Kidney (tissue), 2 donors: ENCODE results near the genes UBD, TRIM15 and PPP1R10.

DNA sequence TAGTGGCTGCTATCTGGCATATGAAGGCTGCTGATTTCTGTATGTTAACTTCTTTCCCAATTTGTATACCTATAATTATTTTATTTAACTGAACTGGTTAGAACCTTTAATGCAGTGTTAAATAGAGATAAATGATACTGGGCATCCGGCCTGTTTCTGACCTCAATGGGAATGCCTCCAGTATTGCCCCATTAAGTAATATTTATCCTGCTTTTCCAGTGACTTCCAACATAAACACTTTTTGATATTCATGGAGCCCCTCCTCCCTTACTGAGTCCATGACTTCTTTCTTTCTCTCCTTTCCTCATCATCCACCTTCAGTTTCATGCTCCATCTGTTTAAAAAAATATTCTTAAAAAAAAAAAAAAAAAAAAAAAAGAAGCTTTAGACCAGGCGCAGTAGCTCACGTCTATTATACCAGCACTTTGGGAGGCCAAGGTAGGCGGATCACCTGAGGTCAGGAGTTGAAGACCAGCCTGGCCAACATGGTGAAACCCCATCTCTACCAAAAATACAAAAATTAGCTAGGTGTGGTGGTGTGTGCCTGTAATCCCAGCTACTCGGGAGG lies 8.8 kb downstream of the TRIM27 start:
- PRO-cap = no peak
- RRBS = no CpG with 5 or more reads among the region's 5 CpGs

DNA sequence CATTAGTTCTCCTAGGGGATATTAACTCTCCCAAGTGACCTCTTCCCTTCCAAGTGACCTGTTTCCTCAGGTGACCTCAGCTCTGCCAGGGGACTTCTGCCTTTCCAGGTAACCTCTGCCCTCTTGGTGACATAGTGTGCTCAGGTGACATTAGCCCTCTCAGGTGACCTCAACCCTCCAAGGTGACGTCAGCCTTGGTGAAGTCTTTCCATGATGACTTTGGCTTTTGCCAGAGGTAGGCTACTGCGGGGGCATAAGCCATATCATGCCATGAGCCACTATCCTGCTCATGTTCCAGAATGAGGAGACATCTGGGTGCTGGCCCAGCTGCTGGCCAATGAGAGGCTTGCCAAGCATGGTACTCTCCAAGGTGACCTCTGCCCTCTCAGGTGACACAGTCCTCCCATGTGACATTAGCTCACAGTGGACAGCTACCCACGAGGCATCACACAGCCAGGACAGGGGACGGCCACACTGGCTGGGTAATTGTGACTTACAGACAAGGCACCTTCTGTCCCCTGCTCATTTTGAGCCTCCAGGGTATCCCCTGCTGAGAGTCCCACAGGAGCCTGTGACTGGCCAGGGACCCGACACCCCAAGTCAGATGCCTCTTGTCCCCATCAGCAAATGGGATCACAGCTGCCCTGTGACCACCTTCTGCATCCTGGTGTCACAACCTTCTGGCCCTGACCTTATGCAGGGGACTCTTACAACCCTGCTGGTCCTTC lies 21.7 kb upstream of the OR2I1P start:
- PRO-cap = no peak
- RRBS = no CpG with 5 or more reads among the region's 5 CpGs

DNA sequence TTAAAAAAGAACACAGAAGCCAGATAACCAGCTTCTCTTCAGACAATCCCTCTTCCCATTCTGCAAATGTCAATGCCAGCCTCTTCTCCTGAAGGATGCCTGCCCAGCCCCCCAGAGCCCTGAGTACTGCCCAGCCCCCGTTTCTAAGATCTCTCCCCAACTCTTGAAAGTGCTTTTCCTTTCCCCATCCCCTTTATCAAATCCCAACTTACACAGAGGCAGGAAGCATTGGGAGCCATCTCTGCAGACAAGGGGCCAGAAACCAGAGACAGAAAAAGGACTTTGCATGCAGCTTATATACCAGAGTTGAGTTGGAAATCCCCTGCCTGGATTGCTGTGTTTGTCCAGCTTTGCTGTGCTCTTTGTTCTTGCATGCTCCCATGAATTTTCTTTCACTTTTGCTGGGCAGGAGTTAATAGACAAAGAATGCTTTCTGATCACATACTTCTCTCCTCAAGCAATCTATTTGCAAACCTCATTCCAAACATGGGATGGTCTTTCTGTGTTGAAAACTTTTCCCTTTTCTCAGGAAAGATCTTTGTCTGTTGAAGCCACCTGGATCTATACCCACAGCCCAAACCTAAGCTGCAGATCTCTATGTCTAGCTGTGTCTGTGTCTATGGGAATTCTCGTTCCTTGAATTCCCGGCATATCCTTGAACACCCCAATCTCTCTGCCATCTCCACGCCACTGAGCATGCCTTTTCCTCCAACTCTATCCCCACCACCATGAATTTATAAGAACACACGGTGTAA lies at the start of gene UBD:
Gene UBD, minus strand, starts transcription at position 270 of the 755 bp plus-strand sequence.
- PRO-cap = no peak
- RRBS = no CpG with 5 or more reads among the region's 5 CpGs

DNA sequence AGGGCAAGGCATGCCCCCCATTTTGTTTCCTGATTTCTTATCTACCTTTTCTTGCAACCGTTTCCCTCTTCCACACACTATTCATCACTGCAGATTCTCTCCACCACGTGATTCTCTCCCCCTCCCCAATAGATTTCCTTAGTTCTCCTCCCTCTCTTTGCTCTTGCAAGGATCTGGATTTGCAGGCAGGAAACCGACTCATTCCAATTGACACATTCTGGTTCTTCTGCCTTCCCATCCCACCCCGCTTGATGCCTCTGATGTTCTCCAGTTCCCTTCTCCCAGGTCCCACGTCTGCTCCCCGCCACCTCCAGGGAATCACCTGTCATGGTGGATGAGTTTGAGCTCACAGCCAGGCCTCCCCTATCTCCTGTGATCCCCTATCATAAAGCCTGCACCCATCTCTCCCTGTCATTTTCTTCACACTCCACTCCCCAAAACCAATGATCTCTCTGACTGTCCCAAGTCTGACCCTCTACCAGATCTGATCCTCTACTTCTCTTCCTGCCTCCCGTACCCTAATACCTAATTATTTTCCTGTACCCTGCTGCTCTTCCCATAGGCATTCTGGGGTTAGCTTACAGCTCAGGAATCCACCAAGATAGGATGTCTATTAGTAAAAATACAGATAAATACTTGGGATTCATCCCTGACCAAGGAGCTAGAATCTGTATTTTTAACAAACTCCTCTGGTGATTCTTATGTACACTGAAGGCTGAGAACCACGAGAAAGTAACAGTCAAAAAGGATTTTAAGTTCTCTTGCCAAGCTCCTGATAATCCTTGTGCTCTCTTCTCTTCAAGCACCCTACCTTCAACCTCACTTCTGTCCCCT lies 7.4 kb downstream of the GABBR1 start:
- PRO-cap = no peak
- RRBS = no CpG with 5 or more reads among the region's 8 CpGs

GRCh38 chr6:29752156-29753524 lies 29.4 kb downstream of the HLA-F start:
- PRO-cap = bidirectional peak, plus-strand start at chr6:29753010, minus-strand start at chr6:29752869
- RRBS = 2% methylated on average over 15 of the region's 72 CpGs

- PRO-cap = no peak
- RRBS = 35% methylated on average over 6 of the region's 23 CpGs
Observed at GRCh38 chr6:29755438-29756044, 32.3 kb downstream of the HLA-F start.

DNA sequence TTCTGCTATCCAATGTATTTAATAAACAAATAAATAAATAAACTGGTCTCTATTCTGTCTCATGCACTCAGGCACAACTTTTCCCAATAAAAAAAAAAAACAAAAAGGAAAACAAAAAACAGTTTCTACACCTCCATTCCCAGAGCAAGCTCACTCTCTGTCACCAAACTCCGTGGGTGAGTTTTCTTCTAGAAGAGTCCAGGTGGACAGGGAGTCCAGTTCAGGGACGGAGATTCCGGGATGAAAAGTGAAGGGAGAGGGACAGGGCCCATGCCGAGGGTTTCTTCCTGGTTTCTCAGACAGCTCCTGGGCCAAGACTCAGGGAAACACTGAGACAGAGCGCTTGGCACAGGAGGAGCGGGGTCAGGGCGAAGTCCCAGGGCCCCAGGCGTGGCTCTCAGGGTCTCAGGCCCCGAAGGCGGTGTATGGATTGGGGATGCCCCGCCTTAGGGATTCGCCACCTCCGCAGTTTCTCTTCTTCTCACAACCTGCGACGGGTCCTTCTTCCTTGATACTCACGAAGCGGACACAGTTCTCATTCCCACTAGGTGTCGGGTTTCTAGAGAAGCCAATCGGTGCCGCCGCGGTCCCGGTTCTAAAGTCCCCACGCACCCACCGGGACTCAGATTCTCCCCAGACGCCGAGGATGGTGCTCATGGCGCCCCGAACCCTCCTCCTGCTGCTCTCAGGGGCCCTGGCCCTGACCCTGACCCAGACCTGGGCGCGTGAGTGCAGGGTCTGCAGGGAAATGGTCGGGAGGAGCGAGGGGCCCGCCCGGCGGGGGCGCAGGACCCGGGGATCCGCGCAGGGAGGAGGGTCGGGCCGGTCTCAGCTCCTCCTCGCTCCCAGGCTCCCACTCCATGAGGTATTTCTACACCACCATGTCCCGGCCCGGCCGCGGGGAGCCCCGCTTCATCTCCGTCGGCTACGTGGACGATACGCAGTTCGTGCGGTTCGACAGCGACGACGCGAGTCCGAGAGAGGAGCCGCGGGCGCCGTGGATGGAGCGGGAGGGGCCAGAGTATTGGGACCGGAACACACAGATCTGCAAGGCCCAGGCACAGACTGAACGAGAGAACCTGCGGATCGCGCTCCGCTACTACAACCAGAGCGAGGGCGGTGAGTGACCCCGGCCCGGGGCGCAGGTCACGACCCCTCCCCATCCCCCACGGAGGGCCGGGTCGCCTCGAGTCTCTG lies 54.8 kb upstream of the HLA-A start:
- PRO-cap = unidirectional peak, plus-strand start at position 239 of the sequence; bidirectional peak, plus-strand start at position 625 of the sequence, minus-strand start at position 485 of the sequence; bidirectional peak, plus-strand start at position 1,061 of the sequence, minus-strand start at position 1,067 of the sequence
- RRBS = 1% methylated on average over 5 of the region's 82 CpGs

DNA sequence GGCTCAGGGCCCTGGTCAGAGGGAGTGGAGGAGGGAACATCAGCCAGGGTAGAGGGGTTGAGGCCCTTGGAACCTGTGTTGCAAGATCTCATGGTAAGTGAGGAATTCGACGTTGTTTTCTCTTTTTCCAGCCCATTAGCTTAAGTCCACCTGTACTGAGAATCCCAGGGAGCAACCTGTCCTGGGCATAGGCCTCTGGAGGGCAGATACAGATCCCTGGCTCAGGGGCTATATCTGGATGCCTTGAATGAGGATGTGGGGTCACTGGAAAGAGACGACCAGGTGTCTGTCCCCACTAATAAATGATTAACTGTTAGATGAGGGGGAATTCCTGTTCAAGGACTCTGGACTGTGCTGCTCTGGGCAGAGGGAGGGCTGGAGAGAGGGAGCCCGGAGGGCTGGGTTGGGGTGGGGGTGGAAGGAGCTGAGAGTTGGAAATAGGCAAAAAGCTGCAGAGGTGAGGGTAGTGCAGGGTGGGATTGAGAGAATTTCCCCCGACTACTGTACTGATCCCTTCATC lies 34.3 kb upstream of the HLA-A start:
- PRO-cap = no peak
- RRBS = no CpG with 5 or more reads among the region's 5 CpGs

DNA sequence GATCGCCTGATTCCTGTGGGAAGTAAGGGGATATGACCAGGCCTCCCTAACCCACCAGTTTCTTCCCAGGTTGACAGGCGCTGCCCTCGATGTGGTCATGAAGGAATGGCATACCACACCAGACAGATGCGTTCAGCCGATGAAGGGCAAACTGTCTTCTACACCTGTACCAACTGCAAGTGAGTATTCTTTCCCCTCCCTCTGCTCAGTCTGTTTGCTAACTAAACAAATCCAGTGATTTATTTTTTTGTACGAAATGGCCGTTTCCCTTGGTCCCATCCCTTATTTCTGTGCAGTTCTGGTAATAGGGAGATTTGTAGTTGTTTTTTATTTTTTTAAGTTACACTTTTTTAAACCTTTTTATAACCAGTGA lies 1.1 kb downstream of the POLR1H start:
- PRO-cap = no peak
- RRBS = no CpG with 5 or more reads among the region's 7 CpGs

DNA sequence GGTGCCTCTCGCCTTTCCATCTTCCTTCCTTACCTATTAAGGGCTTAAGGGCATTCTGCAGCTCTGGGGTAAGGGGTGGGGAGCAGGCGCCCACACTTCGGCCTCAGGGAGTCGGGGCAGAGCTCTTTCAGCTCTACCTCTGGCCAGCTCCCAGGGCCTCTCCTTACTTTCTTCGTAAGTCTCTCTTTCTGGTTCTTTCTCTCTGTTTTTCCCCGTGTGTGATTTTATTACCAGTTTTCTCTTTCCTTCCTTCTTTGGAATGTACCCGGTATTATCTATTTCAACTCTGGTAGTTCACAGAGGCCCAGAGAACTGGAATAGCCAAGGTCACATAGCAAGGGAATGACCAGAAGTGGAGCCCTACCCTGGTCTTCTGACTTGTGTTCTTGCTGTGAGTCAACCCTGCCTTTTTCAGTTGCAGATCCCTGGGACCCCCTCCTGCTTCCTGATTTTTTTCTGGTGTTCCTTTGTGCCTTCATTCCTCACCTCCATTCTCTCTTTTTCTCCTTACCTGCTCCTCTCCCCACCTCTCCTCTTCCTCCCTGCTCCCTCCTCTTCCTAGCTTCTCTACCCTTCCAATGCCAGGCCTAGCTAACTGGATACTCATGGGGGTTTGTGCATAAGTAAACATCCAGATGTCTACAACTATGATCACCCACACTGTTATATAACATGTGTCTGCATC lies 789 bp upstream of the RNF39 start:
- PRO-cap = no peak
- RRBS = no CpG with 5 or more reads among the region's 7 CpGs

DNA sequence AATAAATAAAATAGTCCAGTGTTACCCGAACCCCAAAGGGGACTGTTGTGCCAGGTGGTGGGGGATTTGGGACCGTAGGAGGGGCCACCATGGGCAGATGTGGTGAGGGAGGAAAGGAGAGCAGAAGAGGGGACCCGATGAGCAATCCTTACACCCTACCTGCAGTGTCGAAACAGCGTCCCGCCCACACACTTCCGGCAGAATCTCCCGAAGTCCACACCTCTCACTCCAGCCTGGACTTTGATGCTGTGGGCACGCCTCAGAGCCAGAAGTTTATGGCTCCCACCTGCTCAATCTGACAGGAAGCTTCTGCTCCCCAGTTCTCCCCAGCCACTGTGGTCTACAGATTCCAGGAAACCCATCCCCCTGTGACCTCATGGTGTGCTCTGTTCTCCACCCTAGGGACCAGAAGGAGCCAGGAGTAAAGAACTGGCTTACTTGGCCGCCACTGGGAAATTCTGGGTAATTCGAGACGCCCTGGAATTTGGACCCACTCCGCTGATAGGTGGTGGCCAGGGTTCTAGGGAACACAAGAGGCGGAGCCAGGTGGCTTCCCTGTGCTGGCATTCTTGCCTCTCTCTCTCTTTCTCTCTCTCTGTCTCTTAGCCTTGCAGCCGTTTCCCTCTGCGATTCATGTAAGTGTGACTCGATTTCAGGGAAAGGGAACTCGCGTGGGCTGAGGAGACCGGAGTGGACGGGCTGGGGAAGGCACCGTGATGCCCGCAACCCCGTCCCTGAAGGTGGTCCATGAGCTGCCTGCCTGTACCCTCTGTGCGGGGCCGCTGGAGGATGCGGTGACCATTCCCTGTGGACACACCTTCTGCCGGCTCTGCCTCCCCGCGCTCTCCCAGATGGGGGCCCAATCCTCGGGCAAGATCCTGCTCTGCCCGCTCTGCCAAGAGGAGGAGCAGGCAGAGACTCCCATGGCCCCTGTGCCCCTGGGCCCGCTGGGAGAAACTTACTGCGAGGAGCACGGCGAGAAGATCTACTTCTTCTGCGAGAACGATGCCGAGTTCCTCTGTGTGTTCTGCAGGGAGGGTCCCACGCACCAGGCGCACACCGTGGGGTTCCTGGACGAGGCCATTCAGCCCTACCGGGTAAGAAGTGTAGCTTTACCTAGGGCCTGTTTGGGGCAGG lies at the start of gene TRIM15:
Gene TRIM15, plus strand, starts transcription at position 578 of the 1,137 bp plus-strand sequence.
- PRO-cap = bidirectional peak, plus-strand start at position 237 of the sequence, minus-strand start at position 152 of the sequence
- RRBS = no CpG with 5 or more reads among the region's 44 CpGs

DNA sequence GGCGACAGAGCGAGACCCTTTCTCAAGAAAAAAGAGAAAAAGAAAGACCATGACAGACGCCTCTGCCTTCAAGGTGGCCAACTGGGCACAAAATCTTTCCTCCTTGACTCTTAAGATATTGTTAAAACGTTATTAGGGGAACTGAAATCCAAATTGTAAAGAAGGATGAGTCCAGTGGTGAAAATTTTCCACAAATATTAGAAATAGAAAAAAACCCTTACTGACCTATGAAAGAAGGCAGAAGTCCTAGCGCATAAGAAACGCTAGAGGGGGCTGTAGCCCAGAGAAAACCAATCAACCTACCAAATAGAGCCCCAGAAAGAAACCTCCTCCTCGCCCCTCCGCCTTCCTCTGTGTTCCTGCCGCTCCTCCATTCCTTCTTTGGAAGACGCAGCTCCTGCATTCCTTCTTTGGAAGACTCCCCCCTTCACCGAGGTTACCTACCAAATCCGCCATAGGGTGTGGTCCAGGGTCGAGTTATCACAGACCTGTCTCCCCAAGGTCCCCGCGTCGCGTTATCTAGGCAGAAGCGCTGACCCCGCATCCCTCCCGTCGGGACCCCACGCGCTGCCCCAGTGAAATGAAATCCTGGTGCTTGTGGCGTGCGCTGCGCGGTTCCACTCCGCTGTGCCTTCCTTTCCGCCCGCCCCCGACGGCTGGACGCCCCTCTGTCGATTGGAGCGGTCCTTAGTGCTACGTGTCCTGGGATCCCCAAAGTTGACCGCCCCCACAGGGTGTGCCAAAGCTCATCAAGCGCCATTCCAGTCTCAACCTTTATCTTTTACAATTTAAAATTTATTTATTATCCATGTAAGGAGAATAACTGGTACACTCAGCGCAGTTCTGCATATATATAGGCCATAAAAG lies 12.8 kb downstream of the RPP21 start:
- PRO-cap = no peak
- RRBS = no CpG with 5 or more reads among the region's 39 CpGs

DNA sequence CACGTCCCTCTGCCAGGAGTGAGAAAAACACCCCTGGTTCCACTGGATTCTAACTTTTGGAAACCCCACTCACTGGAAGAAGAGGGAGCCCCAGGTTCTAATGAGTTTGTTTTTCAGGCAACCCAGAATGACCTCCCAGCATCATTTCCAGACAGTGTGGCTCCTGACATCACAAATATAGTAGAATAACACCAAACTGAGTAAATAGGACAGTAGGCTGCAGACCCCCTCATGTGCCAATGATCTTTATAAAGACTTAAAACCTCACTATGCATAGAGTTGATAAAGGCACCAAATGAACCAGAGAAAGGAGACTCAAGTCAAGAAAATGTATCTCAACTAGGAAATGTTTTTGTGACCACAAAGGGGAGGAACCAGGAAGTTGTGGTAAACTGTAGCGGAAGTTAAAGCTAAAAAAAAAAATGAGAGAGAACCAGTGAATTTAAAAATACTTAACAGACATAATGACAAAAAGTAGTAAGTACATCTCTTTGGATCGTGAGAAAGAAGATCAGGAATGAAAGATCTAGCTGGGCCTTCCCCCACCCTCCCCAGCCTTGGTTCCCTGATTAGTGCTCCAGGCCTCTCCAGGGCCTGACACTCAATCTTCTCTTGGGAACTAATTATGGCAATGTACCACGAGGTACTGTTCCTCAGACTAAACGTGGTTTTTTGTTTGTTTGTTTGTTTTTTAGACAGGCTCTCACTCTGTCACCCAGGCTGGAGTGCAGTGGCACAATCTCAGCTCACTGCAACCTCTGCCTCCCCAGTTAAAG lies 19.9 kb downstream of the HLA-E start:
- PRO-cap = no peak
- RRBS = no CpG with 5 or more reads among the region's 5 CpGs

- PRO-cap = no peak
- RRBS = no CpG with 5 or more reads among the region's 10 CpGs
Observed at GRCh38 chr6:30554849-30555363, 1.4 kb downstream of the GNL1 start.

GRCh38 chr6:30555364-30555530 lies 1.0 kb downstream of the GNL1 start:
- PRO-cap = no peak
- RRBS = no CpG with 5 or more reads among the region's 8 CpGs

DNA sequence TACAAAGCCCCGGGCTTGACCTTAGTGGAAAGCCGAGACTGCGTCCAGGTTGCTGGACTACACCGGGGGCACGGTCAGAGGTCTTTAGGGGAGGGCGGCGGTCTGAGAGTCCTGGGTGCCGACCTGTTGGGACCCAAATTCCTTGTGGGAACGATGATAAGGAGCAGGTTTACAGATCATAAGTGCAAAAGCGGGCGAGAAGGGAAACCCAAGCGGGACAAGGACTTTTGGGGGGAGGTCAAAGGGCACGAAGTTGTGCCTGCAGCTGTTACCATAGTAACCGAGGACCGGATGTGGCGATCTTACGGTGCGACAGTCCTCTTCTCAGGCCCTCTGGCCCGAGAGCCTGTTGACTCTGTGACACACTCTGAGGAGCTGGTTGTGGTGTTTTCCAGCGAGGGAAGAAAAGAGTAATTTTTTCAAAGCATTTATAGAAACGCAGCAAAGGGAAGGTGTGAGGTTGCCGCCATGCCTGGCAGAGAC lies 373 bp upstream of the PRR3 start:
- PRO-cap = bidirectional peak, plus-strand start at position 24 of the sequence, minus-strand start outside the sequence; bidirectional peak, plus-strand start at position 322 of the sequence, minus-strand start at position 321 of the sequence
- RRBS = 4% methylated on average over 4 of the region's 22 CpGs

DNA sequence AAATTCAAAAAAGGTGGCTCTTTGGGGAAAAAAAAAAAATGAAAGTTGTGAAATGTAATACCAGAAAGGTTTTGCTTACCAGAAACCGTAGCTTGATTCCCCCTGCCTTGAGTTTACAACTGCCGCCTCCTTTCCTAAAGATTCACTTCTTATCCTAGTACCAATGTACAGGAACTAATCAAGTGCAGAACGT lies 2.9 kb downstream of the PPP1R10 start:
- PRO-cap = no peak
- RRBS = no CpG with 5 or more reads among the region's 3 CpGs

- PRO-cap = unidirectional peak, minus-strand start at chr6:30617243
- RRBS = no CpG with 5 or more reads among the region's 24 CpGs
Observed at GRCh38 chr6:30617080-30617363, at the start of gene PPP1R10. Gene PPP1R10 (minus strand): TSS chr6:30617243.

DNA sequence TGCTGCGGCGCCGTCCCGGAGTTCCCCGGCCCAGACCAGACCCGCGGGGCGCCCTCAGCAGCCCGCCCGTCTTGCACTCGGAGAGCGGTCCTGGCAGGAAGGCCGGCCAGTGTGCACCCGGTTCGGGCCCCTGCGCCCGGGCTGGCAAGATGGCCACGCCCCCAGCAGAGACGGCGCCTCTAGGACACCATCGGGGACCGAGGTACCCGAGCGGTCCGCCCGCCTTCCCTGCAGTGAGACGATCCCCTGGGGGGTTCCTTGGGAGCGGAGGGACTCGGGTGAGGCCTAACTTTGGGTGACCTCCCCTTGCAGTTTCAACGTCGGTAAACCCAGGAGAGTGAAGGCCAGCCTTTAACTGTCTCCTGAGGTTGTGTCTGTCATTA lies 703 bp downstream of the C6orf136 start:
- PRO-cap = no peak
- RRBS = 3% methylated on average over 7 of the region's 31 CpGs

GRCh38 chr6:30670771-30671395 lies 1.9 kb downstream of the DHX16 start:
- PRO-cap = no peak
- RRBS = no CpG with 5 or more reads among the region's 22 CpGs